Psoas muscle (tissue), 2 donors: ENCODE measurements around a stretch of chr1.

DNA sequence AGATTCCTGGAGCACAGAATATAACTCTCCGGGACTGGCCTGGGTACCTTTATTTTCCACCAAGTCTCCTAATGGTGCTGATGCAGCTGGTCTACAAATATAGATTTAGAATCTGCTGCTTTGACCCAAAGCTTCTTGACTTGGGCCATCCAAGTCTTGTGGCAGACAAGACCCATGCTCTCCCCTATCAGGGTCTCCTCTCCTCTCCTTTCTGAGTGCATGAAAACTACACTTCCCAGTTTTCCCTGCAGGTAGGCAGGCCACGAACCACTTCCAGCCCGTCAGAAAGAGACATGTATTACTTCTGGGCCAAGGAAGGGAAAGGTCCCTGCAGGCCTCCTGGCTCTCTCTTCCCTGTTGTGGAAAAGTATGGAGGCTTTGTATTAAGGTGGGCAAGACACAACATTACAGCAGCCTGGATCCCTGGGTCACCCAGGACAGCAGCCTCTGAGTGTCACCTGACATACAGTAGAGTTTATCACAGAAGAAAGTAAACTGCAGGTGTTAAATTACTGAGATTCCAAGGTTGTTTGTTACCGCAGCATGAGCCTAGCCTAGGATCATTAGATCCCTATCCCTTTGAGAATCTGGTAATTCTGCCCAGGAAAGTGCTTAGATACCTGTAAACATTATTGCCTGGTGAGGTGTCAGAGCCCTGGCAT, 717.4 kb downstream of the MATN1 start:
- PRO-cap, 2 experiments, result no peak in any of the 2 experiments

- PRO-cap, 2 experiments, result no peak in any of the 2 experiments
These were observed 639.5 kb downstream of the MATN1 start for GRCh38 chr1:30083820-30084426.

DNA sequence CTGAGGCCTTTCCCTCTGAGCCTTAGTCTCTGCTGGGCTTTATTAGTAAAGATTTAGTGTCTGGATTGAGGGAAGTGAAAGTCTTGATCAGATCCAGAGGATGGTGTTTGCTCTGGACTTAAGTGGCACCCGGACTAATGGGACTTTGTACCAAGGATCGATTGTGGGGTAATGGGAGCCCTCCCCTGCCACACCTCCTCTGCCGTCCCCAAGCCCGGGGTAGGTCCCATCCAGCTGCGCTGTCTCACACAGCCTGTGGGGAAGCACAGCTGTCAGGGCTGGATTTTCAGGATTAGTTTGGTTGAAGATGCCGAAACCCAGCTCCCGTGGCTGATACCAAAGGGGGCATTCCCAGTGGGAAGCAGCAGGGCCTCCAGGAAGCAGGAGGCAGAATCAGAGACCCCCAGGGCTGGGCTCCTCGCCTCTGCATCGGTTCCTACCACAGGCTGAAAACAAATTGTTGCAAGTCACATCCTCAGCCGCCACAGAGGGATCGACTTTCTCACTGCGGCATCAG, 59.8 kb downstream of the MATN1 start:
- PRO-cap, 2 experiments, result no peak in any of the 2 experiments

GRCh38 chr1:30720151-30720839, 3.1 kb downstream of the MATN1 start:
- PRO-cap, 2 experiments, result no peak in any of the 2 experiments

GRCh38 chr1:30747763-30749073, 9.4 kb downstream of the LAPTM5 start:
- PRO-cap, 2 experiments, result no peak in any of the 2 experiments

DNA sequence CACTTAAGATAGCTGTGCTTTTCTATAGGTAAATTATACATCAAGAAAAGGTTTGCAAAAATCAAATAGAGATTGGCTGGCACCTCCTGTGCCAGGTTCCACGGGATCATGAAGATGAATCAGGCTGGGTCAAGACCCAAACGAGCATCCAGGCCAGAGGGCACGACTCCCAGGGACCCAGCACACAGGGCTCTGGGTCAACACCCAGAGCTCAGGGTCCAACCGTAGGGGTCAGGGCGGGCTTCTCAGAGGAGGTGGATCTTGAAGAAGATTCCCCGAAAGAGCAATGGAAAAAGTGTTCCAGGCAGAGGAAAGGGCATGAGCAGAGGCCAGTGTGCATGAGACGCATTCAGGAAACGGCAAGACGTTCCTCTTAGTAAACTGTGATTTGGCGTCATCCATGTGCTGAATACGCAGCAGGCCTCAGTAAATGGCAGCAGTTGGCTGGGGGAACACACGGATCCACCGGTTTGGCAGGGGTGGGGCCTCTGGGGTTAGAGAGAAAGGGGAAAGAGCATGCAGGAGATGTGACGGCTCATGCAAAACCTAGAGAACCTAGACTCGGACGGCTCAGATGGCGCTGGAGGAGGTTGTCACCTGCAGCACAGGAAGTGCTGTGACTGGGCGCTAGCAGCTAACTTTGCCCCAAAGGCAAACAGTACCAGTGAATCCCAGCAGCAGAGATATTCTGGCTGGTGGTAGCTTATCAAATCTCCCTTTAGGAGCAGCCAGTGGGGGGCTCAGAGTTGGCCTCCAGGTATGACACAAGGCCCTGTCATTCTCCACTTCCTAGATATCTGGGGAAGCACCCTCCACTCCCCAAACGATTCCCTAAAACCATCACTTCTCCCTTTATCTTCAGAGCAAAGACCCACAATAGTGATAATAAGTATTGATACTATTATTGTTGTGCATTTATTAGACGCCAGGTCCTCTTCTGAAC, 7.9 kb downstream of the LAPTM5 start:
- PRO-cap, 2 experiments, result no peak in any of the 2 experiments

DNA sequence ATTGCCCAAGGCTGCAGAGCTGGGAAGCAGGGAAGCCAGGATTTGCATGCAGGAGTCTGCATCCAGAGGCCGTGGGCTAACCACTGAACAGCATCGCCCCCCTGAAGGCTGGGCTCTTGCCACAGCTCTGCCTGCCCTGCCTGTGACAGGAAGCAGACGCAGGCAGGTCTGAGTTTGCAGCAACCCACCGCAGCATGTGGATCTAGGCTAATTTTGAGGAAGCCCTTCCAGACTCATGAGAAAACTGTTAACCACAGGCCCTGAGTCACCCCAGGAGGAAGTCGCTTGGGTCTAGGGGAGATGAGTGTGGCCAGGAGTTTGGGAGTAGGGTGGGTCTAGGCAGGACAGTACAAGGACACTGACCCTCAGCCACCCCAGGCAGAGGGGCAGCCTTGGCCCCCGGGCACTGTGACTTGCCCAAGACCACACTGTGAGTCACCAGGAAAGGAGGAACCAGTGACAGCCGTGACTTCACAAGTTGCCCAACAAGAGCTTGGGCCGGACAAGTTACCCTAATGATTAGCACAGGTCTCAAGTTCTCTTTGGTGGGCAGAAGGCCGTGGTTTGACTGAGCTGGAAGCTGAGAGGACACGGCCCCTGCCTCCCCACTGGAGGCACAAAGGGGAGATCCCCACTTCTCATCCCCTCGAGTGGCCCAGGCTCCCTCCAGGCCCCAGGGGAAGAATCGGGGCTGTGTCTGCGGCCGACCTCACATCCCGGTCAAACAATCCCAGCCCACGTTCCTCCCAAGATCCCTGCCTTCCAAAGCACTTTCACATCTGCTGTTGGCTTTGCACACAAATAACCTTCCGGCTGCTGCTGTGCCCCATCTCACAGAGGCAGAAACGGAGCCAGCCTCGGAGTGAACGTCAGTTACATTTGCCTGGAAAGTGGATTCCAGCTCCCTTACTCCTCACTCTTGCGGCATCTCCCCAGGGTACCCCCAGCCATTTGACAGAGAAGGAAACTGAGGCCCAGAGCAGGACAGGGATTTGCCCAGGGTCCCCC, 736 bp downstream of the LAPTM5 start:
- PRO-cap, 2 experiments, result no peak in any of the 2 experiments

DNA sequence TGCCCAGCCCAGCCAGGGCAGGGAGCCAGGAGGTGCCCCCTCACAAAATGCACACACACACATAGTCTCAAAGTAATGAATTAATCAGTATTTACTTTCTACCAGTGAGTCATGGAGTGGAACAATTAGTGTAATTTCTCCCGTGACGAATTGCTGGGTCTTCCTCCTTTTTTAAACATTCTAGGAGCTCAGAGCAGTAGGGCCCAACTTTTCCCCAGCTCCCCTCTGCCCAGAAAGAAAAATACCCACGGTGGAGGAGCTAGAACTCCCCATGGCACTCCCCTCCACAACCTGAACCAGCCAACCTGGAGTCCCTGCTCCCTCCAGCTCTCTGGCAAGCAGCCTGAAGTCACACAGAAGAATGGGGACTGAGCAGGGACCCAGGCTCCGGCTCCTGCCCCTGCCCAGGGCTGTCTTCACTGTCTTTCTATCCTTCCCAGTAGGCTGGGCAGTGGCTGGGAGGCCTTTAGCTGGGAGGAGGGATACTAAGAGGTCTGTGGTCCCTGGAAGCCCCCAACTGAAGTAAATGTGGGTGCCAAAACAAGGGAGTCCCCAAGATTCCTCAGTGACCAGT, 29.2 kb downstream of the SDC3 start:
- PRO-cap, 2 experiments, result no peak in any of the 2 experiments

GRCh38 chr1:30930722-30931605, 22.4 kb upstream of the SDC3 start:
- PRO-cap, 2 experiments, result no peak in any of the 2 experiments

- PRO-cap, 2 experiments, result no peak in any of the 2 experiments
These were observed 28.0 kb upstream of the SDC3 start for GRCh38 chr1:30936432-30937020.

- PRO-cap, 2 experiments, result no peak in any of the 2 experiments
These were observed 6.8 kb upstream of the PUM1 start for GRCh38 chr1:31072184-31072897.

DNA sequence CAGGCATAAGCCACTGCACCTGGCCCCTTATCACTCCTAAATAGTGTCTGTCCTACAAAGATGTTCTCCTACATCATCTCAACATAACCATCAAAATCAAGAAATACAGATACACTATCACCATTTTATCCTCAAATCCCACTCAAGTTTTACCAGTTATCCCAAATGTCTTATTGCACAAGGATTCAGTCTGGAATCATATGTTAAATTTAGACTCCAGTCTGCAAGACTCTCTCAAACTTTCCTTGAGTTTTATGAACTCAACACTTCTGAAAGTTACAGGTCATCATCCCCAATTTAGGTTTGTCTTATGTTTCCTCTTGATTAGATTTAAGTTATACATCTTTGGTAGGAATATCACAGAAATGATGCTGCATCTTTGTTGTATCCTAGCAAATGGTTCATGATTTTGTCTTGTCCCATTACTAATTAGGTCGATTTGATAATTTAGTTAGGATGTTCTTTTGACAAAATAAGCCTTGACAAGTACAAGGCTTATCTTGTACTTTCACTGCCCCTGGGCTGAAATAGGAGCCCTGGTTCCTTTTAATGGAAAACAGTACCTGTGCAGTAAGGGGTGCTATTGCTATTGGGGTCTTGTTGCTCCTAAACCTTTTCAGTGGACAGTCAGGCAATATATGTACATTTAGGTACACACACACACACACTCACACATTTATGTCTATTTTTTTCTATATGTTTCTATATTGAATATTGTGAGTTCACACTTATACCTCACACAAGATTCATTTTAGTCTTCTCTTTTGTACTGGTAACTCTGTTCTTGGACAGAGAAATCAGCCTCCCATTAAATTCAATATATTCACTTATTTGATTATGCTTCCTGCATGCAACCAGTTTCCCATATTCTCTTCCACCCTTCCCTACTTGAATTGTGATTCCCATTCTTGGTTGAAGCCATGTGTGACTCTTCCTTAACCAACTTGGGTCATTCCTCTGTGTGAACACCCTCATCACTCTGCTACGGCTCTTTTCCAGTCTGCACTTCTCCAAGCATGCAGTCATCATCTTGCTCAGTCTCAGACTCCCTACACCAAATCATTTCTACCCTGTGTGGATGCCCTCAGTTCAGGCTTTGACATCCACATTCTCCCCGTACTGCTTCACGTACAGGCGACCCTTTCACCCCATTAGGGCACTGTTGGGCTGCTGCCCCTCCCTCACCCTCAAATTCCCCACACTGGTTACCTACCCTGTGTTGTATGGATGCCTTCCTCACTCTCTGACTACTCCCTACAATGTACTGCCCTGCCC, 10.6 kb downstream of the SNRNP40 start:
- PRO-cap, 2 experiments, result no peak in any of the 2 experiments

GRCh38 chr1:31297527-31298312, 888 bp downstream of the ZCCHC17 start:
- PRO-cap, 2 experiments, result no peak in any of the 2 experiments

DNA sequence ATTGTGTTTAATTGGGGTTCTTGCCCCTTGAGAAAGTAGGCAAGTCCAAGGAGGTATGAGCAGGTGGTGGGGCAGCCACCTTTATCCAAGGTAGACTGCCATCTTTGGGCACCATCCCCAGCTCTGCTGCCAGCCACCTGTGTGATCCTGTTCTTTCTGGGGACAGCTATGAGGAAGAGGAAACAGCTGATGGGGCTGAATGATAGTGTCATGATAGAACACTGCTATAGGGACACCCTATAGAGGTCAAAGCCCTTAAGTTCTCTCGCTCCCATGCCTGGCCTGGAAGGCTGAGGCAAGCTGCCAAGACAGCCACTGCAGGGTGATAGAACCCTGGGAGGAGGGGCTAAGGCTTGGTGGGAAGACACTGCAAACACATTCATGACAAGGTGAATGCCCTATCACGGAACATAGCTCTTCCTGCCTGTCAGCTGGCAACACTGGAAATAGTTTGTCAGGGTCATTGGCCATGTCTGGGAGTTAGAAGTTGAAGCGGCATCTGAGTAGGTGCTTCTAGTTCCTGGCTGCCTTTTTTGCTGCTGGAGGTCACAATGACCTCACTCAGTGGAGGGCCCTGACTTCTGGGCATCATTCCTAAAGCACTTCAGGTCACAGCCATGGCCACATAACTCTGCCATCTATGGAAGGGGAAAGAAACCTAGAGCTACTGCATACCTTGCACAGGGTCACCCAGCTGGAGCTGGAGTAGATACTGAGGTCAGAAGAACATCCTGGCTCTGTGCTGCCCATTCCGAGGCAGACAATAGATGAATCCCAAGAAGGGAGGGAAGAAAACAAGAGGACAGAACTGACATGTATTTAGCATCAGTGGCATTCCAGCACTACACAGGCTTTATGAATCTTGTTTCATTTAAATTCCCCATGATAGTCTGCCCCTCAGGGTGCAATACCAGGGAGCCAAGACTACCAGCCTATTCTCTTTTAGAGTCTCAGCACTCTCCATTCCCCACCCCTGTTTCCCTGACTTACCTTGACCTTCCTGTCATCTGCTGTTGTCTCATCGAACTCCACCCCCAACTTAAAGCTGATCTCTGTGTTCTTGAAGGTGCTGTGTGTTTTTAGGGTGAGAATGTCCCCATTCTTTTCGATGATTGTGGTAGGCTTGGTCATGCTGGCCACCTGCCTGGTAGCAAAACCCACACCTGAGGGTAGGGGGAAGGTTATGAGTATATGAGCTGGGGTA, 4.1 kb downstream of the FABP3 start:
- PRO-cap, 2 experiments, result no peak in any of the 2 experiments

DNA sequence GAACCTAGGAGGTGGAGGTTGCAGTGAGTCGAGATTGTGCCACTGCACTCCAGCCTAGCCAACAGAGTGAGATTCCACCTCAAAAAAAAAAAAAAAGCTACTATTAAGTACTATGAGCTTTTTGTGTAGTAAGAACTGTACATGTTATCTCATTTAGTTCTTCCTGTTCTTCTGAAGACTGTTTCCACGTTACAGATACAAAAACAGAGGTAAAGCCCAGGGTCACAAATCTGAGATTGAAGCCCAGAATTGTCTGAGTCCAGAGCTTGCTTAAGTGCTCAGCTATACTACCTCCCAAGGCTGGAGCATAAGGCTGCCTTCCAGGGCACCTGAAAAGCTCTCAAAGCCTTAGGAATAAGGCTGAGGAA, 2.9 kb downstream of the FABP3 start:
- PRO-cap, 2 experiments, result no peak in any of the 2 experiments

- PRO-cap, 2 experiments, result peak in 1 of 2 experiments; most common minus-strand start chr1:31384679 (in 1)
These were observed 11.6 kb upstream of the FABP3 start for GRCh38 chr1:31384486-31384881.

DNA sequence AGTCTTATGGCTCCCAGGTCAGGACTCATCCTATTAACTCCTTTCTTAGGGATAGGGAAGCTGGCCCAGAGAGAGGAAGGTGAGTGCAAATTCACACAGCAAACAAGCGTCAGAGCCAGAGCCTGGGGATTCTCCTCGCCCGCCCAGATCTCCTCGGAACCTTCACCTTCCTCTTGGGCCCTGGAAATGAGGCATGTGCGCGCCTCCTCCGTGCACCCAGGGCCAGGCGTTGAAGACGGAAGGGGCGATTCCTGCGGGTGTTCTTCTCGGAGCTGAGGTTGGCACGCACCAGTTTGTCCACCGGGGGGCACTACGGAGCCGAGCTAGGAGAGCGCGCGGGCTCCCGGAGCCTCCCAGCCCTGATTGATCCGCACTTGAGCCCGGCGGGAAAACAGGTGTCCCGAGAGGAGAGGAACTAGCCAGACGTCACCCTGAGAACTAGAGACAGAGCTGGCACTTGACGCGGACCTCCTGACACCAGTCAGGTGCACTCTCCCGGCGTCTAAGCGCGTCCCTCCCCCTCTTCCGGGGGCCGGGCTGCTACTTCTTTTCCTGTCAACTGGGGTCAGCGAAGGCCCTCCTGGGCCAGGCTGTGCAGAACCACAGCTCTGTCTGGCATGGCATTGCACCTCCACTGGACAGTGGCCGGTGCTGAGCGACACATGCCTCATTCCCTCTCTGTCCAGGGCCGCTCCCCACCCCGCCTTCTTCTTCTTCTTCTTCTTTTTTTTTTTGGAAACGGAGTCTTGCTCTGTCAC, 18.3 kb upstream of the SERINC2 start:
- PRO-cap, 2 experiments, result peak in 1 of 2 experiments; most common plus-strand start position 572 of the sequence (in 1)

GRCh38 chr1:31409930-31410534, 3.0 kb upstream of the SERINC2 start:
- PRO-cap, 2 experiments, result no peak in any of the 2 experiments

DNA sequence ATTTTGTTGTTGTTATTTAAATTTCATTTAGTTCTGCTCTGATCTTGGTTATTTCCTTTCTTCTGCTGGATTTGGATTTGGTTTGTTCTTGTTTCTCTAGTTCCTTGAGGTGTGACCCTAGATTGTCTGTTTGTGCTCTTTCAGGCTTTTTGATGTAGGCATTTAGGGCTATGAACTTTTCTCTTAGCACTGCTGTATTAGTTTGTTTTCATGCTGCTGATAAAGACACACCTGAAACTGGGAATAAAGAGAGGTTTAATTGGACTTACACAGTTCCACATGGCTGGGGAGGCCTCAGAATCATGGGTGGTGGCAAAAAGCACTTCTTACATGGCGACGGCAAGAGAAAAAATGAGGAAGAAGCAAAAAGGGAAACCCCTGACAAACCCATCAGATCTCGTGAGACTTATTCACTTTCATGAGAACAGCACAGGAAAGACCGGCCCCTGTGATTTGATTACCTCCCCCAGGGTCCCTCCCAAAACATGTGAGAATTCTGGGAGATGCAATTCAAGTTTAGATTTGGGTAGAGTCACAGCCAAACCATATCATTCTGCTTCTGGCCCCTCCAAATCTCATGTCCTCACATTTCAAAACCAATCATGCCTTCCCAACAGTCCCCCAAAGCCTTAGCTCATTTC, 59.3 kb downstream of the SERINC2 start:
- PRO-cap, 2 experiments, result no peak in any of the 2 experiments

GRCh38 chr1:31563987-31564461, 12.3 kb upstream of the TINAGL1 start:
- PRO-cap, 2 experiments, result no peak in any of the 2 experiments